Progenitor cell of endocrine pancreas (in vitro differentiated cells): Measurements from ENCODE around the gene PPP2R3A.

DNA sequence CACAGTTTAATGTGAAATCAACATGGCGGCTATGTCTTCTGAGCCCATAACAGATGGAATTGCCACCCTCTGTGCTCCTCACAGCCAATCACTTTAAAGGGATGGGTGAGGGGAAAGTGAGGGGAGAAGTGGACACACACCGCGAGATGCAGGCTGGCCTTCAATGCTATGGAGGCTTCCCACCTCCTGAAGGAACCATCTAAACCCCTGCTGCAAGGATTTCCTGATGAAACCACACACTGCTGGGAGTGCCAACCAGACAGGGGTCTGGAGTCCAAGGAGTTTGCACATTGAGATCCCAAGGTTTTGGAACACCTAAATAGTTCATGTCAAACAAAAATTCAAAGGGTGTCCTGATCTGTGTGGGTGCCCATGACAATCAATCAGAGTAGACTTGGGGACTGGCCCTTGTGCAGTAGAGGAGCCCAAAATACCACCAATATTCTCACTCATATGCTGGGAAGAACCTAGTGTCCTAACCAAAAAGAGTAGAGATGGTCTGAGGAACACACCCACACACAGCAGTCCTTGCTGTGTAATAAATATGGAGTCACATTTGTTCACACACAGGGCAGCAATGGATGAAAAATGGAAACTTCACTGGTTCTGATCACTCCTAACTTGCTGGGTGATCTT is 18.8 kb downstream of the SRPRB start:
- PRO-cap, result no peak

DNA sequence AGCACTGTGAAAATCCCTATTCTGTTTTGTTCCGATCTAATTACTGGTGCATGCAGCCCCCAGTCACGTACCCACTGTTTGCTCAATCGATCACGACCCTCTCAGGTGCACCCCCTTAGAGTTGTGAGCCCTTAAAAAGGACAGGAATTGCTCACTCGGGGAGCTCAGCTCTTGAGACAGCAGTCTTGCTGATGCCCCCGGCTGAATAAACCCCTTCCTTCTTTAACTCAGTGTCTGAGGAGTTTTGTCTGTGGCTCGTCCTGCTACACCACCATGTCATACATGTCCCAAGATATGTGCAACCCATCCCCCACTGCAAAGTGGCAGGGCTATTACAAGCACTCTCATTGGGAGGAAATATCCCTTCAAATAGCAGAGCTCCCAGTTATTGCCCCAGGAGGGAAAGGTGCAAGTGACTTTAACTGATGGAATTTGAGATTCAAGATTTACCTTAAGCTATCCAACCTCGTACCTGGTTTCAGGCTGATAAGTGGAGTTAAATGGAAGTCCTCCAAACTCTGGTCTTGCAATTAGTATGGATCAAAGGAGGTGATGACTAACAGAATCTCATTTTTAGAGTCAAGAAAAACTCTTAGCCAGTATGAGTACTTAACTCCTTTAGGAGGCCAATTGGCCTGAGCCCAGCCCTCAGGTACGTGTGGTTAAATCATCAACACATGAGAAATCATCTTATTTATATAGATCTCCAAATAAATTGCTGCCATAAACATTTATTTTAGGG is 2.2 kb downstream of the SLCO2A1 start:
- PRO-cap, result no peak

DNA sequence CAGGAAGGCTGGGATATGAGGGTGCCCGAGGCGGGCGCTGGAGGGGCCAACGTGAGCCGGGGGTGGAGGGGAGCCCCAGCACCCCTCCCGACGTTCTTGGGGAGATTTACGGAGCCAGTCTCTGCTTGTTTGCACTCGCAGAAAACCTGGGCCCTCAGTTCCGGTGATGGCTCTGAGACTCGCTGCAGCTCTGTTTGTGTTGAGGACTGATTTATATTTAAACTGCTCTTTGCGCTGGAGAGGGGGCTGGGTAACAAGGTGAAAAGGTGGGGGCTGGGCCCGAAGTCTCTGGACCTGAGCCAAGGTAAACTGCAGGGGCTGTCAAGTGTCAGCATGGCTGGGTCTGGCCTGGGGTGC is 557 bp upstream of the SLCO2A1 start:
- PRO-cap, result unidirectional peak, minus-strand start at position 192 of the sequence

- PRO-cap, result no peak
Measured at GRCh38 chr3:134039787-134040179, 10.1 kb upstream of the SLCO2A1 start.

GRCh38 chr3:134350727-134351357 is 23.4 kb downstream of the AMOTL2 start:
- PRO-cap, result unidirectional peak, minus-strand start at chr3:134351119

GRCh38 chr3:134353944-134354627 is 20.2 kb downstream of the AMOTL2 start:
- PRO-cap, result no peak

DNA sequence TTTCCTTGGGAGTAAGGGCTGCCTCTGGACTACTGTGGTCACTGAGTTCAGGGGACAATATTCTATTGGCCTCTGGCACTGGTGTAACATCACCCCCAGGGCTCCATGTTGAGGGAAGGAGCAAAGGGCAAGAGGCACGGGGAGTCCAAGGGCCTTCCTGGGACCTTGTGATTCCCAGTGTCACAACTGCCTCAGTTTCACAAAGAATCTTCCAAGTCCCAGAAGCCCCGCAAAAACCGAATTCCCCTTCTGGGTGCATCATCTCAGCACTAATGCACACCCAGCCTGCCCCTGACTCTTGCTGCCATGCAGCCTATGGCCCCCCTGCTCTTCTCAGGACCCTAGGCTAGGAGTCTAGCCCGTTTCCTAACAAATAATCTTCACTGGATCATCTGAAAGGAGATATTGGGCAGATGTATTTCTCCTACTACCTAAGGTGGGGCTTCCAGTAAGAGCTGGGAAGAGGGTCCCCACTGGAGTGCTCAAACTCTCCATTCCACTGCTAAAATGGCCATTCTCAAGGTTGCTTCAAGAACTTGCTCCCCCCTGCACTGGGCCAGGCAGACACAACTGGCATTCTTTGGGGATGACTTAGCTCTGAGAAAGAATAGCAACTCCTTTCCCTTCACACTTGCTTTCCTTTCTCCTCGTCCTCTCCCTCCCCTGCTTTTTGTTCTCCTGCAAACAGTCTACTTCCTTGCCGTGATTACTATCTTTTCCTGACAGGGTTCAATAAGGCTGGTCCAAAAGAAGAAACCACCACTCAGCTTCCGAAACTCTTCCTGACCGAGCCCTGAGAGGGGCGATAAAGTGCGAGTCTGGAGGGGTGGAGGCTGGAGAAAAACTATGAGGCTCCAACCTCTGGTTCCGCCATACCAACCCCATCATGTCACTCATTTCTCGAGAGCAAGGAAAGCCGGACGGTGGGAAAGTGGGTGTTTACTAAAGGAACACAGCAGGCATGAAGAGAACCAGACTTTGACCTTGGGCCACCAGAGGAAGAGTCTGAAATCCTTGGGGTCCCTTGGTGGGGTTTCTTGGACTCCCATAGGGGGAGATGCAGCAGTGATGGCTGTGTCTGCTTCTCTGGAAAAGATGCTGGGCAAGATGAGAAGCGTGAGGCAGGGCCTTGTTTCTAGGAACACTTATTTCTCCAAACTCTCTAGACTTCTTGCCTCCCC is 5.1 kb downstream of the AMOTL2 start:
- PRO-cap, result no peak

DNA sequence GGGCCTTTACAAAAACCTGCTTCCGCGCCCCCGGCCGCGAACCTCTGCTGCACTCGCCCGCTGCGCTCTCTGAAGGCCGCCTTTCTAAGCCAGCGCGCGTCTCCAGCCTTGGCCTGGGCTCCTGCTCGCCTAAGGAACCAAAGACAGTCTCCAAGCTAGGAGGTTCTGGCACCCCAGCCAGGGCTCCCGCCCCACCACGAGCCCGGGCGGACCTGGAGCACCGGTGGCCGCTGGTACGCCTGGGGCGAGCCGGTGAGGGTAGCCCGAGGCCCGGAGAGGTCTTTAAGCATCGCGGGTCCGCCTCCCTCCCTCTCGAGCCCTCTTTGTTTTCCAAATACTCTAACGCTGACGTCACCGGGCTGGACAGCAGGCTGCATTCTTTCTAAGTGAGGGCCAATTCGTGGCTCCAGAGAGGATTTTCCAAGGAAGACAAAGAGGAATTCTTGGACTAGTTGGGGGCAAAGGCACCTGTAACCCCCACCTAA is 731 bp downstream of the AMOTL2 start:
- PRO-cap, result bidirectional peak, plus-strand start outside the sequence, minus-strand start at position 151 of the sequence; bidirectional peak, plus-strand start at position 423 of the sequence, minus-strand start at position 254 of the sequence

DNA sequence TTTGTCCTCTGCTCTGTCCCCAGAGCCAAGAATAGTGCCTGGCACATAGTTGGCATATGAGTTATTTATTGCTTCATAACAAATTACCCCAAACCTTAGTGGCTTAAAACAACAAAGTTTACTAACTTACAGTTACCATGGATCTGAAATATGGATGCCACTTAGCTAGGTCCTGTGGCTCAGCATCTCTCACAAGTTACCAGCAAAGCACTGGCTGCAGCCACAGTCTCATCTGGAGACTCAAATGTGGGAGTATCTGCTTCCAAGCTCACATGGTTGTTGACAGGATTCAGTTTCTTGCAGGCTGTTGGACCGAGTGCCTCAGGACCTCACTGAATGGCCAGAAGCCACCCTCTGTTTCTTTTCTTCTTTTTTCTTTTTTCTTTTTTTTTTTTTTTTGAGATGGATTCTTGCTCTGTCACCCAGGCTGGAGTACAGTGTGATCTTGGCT is 20.0 kb upstream of the AMOTL2 start:
- PRO-cap, result no peak

DNA sequence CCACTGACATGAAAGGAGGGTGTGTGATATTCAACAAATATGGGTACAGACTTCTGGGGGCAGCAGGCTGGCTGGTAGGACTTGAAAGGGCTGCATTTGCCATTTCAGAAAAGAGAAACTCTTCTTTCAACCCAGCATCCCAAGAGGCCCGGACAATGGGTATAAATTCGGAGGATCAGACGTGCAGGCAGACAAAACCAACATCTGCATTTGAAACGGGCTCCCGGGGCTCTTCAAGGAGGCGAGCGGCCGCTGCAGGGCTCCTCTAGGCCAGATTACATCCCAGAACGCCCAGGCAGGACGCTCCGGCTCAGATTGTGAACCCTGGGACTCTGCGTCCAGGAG is 31.9 kb upstream of the AMOTL2 start:
- PRO-cap, result no peak

DNA sequence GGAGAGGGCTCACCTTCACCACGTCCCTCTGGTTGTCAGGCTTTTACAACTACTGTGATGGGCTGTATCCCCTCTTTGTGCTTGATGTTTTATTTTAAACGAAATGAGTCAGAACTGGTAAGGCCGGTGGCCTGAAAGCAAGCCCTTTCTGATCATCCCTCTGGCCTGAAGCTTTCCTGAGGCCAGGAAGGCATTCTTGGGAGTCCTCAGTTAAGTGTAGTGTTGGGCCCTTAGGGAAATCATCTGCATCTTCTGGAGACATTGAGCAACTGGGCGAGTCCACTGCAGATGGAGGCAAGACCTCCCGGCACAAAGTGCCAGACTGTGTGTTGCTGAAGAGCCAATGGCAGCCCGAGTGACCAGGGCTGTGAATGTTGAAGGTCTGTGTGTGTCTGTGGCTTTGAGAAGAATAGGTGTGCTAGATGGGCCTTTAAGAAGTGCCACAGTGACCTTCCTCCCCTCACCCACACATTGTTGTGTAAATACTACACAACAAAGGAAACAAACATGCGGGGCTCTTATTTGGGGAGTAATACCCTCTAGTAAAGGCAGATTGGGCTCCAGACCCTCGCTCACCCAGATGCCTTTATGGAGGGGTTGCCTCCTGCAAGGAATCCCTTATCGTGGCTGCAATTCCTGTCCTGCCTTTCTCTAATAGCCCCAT is 33.1 kb upstream of the AMOTL2 start:
- PRO-cap, result no peak

GRCh38 chr3:134487236-134487972 is 1.5 kb downstream of the CEP63 start:
- PRO-cap, result no peak

DNA sequence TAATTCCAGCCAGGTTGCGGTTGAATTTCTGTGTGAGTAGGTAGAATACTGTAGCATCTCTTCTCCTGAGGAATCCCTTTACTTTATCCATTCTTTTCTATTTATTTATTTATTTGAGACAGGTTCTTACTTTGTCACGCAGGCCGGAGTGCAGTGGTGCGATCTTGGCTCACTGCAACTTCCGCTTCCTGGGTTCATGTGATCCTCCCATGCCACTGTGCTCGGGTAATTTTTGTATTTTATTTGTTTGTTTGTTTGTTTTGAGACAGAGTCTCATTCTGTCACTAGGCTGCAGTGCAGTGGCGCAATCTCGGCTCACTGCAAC is 58.9 kb downstream of the CEP63 start:
- PRO-cap, result no peak

DNA sequence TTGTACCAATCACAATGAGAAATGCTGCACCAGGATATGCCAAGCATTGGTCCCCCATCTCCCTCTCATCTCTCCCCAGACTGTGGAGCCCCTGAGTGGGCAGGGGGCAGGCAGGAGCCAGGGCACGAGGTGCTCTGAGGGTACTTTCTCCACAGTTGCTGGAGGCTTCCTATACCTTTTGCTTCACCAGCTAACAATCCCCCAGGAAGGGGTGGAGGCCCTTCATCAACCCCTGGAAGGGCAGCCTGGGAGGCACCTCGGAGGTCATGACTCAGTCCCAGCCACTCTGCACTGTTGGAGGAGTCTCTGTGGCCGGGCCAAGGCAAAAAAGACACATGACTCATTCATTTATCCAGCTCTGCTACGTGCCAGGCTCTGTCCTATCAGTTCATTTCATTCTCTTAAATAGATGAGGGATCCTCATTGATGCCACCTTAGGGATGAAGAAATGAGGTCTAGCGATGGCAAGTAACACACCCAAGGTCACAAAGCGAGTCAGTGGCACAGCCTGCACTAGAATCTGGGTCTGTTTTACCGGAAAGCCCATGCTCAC is 15.7 kb upstream of the KY start:
- PRO-cap, result no peak

- PRO-cap, result no peak
Measured at GRCh38 chr3:134797177-134797593, 2.1 kb downstream of the EPHB1 start.

DNA sequence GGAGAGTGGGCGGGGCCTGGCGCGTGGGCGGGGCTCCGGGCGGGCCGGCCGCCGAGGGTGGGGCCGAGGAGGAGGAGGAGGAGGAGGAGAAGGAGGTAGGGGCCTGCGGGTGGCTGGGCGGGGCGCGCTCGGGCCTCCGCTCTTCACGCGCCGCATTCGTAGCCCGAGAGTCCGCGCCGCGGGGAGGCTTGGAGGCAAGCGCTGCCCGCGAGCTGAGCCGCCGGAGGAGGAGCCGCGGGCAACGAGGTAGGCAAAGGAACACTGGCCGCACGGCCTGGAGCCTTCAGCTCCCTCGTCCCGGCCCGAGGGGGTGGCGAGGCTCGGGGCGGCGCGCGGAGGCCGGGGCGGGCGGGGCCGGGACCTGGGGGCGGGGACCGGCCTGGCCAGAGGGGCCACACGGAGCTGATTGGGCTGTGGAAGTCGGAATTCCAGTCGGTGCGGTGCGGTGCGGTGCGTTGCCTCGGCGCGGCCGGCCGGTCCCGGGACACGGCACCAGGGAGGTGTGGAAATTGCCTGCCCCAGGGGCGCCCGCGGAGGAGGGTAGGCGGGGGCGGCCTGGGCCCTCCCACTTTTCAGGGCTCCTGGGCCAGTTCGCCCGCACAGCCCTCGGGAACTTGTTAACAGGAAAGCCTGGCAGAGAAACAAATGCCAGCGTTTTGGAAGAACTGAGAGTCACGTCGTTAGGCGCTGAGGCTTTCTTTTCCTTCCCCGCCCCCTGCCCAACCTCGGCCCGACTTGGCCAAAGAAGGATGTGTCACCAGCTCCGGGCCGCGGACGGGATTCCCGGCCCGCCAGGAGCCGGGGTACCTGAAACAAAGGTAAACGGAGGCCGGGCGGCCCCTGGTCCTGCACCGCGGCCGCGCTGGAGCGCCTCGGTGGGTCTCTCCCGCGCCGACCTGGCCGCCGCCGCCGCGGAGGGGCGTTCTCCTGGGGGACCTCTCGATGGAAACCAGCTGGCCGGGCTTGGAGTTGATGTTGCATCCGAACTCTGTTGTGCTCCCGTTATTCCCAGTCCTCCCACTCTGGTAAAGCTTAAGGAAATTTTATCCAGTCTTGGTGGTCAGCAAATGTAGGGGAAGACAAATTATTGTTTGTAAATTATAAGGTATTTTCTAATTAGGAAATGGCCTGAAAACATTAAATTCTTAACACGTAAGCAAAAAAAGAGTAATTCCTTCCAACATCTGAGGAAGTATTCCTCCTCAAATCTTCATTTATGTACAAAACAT is at the start of gene PPP2R3A:
Gene PPP2R3A (plus strand): TSS at position 125 of the 1,229 bp plus-strand sequence.
- PRO-cap, result bidirectional peak, plus-strand start at position 169 of the sequence, minus-strand start outside the sequence; bidirectional peak, plus-strand start at position 423 of the sequence, minus-strand start at position 496 of the sequence; bidirectional peak, plus-strand start at position 617 of the sequence, minus-strand start at position 667 of the sequence; bidirectional peak, plus-strand start at position 947 of the sequence, minus-strand start at position 877 of the sequence

- PRO-cap, result no peak
Measured at GRCh38 chr3:136403865-136404862, 154.0 kb downstream of the PCCB start.

- PRO-cap, result no peak
Measured at GRCh38 chr3:136645379-136646540, 106.4 kb downstream of the STAG1 start.

DNA sequence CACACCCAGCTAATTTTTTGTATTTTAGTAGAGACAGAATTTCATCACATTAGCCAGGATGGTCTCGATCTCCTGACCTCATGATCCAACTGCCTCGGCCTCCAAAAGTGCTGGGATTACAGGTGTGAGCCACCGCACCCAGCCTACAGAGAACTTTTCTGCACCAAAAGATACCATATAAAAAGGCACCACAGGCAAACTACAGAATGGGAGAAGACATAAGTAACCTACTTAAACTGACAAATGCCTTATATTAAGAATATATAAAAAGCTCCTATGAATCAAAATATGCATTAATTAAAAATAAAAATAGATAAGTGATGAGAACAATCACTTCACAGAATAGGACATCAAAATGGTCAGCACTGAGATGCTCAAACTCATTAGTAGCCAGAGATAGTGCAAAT is 40.0 kb downstream of the STAG1 start:
- PRO-cap, result no peak

DNA sequence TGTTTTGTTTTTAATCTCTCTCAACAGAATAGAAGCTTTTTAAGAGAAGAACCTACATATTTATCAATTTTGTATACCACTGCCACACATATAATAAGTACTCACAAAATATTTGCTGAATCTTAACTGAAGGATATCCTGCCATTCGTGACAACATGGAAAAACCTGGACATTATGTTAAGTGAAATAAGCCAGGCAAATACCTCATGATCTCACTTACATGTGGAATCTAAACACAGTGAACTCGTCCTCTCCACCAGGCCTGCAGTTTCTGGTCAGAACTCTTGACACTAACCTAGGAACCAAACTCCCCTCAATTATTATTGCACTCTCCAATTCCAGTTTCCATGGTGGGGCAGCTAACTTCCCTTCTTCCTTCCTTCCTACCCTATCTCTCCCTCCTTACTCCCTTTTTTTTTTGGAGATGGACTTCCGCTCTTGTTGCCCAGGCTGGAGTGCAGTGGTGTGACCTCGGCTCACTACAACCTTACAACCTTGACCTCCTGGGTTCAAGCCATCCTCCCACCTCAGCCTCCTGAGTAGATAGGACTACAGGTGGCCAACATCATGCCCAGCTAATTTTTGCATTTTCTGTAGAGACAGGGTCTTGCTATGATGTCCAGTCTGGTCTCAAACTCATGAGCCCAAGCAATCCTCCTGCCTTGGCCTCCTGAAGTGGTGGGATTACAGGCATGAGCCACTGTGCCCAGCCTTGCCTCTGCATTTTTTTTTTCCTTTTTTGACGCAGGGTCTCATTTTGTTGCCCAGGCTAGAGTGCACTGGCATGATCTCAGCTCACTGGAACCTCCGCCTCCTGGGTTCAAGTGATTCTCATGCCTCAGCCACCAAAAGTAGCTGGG is 17.2 kb downstream of the STAG1 start:
- PRO-cap, result no peak